ENCODE measurements around the gene OR6B2.

- PRO-cap = no peak
These were observed 126.6 kb downstream of the HDAC4 start for GRCh38 chr2:239274190-239274626.

GRCh38 chr2:239276254-239277586 is 124.1 kb downstream of the HDAC4 start:
- PRO-cap = no peak

GRCh38 chr2:239310888-239311713 is 89.7 kb downstream of the HDAC4 start:
- PRO-cap = no peak

GRCh38 chr2:239316949-239317829 is 83.6 kb downstream of the HDAC4 start:
- PRO-cap = unidirectional peak, plus-strand start at chr2:239317352

DNA sequence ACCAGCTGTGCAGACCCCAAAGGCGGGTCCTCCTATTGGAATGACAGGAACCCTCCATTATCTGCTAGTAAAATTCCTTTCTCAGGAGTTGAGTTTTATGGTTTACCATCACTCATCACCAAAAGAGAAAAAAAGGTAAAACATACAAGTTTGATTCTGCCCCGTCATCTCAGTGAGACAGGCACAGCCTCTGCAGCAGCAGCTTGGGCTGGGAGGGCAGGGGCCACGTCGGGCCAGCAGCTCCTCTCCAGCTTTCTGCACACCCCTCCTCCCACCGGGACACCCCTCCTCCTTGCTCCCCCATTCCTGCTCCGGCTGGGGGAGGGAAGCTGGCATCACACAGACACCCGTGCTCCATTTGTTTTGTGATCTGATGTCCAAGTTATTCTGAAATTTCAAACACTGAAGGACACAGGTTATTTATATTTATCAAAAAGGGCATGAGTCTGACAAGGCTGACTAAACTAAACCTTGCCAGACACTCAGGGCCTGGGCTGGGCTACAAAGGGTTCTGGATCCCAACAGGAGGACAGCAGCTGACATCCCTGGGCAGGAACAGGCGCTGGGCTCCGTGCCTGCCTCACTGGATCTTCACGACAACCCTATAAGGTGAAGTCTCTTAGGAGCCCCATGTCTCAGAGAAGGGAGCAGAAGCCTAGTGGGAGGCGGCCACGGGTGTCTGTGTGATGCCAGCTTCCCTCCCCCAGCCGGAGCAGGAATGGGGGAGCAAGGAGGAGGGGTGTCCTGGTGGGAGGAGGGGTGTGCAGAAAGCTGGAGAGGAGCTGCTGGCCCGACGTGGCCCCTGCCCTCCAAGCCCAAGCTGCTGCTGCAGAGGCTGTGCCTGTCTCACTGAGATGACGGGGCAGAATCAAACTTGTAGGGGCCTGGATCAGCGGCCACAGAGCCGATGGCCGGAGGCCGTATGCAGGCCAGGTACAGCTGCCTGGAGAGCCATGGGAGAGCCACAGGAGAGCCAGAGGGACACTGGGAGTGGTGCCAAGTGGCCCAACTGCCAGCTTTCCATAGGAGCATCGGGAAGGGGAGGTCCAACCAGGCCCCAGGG is 71.3 kb downstream of the HDAC4 start:
- PRO-cap = no peak

DNA sequence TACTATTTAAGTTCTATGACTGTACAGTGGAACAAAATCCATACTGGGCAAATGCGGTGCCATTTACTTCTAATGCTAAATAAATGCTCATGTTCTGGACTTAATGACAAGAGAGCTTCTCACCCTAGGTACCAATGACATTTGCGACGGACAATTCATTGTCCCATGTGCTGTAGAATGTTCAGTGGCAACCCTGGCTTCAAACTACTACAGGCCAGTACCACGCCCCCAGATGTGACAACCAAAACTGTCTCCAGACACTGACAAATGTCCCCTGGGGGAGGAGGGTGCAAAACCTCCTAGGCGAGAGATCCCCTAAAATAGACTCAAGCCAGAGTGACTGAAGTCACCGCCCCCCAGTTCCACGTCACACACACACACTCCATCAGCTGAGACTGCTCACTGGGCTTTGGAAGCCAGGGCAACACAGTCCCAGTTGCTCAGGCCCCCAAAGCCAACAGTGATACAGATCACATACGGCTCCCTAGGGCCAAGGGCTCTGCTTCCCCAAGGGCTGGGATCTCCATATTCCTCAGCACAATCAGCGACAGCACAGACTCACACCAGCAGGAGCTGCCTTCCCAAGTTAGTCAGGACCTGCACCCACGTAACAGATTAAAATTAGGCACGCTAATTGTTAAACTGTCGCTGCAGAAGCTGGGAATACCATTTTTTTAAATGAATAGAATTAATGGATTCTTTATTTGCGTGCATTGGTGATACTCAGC is 19.1 kb downstream of the HDAC4 start:
- PRO-cap = no peak

DNA sequence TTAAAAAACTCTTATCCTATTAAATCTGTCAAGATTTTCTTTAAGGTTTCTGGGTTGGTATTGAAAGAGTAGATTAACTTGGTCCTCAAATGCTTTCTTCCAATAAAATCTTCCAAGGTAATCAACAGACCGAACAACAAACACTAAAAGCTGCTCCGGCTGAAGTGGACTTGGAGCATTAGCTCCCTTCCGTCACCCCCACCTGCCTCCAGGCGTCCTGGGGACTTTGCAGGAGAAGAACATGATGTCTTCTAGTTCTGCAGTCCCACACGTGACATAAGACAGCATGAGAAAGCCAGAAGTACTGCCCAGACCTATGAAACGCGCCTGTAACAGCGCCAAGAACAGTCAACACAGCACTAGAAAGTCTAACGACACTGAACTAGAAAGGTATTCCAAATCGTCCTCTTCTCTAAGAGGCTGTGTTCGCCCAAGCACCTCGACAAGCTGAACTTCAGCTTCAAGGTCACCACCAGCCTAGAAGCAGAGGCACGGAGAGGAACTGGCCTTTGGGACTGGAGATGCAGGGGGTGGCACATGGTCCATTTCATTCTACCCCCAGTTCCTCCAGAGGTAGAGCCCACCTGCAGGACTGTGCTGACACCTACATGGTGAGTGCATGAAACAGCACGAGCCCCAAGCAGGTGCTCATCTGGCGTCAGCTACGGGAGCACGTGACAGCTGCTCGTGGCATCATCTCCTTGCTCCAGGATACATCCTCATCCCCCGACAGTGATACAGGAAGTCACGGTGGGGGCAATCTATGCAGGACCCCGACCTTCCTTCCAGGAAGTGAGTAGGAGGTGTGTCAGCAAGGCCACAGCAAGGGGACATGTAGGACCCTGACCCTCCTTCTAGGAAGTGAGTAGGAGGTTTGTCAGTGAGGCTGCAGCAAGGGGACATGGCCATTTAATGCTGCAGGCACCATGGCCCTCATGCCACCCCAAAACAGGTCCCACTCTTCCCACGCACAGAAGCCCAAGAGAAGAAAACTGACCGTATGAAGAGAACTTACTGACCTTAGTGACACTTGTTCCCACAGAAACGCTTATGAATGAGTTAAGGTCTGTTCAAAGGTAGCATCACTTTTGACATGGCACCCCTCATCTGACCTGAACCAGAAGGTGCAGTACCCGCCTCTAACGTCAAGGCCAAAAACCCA is 3.7 kb downstream of the HDAC4 start:
- PRO-cap = no peak

DNA sequence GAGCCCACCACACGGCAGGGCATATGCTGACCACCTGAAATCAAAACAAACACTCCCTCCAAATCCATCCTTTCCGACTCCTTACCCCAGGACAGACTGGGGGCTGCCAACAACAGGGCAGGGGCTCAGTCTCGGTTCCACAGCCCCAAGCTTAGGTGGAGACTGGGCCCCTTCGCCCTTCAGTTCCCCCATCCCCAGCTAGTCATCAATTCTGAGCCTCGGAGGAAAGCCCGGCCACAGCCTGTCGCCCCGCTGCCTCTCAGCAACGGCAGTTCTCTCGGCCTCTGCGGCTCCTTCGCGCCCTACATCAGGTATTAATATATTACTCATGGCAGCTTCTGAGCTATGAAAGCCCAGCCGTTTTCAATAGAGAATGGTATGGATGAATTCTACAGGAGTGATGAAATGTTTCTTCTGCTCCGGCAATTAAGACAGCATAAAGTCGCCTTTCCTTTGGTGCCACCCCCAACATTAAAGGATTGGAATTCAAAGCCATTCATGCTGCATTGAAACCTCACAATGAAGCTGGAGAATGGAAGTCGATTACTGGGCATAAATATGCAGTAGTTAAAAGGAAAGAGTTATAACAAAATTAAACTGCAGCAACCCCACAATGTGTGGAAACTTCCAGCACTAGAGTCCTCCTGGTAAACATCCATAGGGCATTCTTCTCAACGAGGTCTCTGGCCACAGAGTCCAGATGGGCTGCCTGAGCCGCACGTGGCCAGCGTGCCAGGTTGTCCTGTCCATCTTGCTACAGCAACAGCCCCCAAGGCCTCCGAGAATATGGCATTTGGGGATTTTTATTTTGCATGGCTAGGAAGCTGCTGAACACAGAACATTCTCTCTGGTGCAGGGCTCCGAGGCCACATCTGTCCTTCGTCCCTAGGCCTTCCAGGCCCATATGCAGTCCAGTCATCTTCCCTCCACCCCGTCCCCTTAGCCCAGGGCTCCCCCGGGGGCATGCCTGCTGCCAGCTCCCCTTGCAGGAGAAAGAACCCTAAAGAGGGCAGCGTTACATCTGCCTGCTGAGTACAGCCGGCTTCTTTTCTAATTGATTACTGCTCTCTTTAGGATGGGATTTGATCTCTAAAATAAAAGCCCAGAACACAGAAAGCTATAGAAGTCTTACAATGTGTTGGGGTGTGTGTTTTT is 2.6 kb downstream of the HDAC4 start:
- PRO-cap = no peak

DNA sequence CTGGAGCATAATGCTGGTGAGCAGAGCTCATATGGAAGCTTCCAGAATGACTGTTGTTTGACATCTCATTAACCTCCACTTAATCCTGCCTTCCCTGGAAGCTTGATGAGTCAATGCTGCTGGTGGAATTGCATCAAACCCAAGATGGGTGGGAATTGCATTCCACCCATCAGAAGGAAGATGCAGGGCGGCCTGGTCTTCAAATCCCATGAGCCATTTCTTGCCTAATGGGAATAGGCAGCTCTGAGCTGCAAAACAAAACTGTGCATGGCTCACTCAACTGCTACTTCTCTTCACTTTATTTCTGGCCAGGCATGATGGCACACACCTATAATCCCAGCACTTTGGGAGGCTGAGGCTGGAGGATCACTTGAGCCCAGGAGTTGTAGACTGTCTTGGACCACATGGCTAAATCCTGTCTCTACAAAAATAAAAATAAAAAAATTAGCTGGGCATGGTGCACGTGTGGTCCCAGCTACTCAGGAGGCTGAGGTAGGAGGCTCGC is 283.7 kb upstream of the HDAC4 start:
- PRO-cap = no peak

- PRO-cap = no peak
These were observed 68.4 kb downstream of the NDUFA10 start for GRCh38 chr2:239956638-239957165.

- PRO-cap = no peak
These were observed 27.2 kb downstream of the NDUFA10 start for GRCh38 chr2:239997958-239998417.

- PRO-cap = no peak
These were observed at the start of gene OR6B2 for GRCh38 chr2:240030319-240030865. OR6B2 (minus strand) TSS chr2:240030429.

DNA sequence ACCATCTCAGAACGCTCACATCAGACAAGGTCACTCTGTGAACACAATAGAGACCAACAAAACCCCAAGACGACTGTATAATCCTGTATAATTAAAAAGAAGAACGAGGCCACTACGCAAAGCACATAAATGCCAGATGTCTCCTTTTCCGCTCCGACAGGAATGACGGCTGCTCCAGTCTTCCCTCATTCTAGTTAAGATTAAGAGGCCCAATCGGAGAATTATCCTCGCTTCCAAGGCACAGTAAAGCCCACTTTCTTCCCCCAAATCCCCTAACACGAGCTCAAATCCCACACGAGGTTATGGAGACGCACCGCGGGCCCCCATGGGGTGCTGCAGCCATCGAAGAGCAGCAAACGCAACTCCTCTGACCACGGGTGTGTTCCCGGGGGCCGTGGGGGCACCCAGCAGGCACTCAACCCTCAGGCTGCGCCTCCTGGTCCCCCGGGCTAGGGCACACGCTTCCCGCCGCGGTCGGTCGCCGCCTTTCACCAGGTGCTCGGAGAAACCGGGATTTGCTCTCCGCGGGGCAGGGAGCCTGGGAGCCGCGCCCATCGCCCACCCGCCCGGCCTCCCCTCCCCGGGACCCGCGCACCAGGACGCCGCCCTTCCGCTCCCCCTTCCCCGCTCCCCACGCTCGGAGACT is 425 bp downstream of the COPS9 start:
- PRO-cap = no peak

- PRO-cap = no peak
These were observed 103.9 kb upstream of the OTOS start for GRCh38 chr2:240244453-240244729.

DNA sequence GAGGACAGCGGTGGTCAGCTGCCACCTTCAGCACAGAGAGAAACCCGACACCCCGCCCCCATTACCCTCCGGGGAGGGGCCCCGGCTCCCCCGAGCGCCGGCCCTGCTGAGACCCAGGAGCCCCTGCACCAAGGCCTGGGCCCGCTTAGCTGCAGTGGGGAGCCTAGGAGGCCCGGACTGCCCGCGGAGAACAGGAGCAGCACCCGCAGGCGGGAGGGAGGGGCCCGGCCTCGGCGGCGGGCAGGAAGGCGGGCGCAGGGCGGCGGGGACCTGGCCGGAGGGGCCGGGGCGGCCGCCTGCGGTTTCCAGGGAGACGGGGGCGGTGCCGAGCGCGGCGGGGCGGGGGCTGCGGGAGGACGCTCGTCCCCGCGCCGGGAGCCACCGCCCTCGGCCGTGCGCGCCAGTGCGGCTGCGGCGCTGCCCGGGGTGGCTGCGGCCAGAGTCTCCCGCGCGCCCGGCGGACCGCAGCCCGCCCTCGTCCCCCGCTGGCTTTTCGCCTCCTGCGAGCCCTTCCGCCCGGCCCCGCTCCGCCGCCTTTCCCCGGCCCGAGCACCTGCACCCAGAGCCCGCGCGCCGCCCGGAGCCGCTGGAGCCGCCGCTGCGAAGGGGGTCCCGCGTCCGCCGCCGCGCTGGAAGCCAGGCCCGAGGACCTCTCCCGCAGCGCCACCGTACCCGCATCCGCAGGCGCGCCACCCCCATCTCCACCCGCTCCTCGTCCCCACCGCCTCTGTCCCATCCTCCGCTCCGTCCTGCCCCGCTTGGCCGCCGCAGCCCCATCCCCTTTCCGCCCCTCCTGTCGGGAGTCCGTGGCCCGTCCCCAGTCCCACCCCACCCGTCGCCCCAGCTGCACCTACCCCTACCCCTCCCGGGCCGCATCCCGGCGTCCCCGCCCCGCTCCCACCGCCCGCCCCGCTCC is 17.2 kb downstream of the GPC1 start:
- PRO-cap = unidirectional peak, plus-strand start at position 403 of the sequence

DNA sequence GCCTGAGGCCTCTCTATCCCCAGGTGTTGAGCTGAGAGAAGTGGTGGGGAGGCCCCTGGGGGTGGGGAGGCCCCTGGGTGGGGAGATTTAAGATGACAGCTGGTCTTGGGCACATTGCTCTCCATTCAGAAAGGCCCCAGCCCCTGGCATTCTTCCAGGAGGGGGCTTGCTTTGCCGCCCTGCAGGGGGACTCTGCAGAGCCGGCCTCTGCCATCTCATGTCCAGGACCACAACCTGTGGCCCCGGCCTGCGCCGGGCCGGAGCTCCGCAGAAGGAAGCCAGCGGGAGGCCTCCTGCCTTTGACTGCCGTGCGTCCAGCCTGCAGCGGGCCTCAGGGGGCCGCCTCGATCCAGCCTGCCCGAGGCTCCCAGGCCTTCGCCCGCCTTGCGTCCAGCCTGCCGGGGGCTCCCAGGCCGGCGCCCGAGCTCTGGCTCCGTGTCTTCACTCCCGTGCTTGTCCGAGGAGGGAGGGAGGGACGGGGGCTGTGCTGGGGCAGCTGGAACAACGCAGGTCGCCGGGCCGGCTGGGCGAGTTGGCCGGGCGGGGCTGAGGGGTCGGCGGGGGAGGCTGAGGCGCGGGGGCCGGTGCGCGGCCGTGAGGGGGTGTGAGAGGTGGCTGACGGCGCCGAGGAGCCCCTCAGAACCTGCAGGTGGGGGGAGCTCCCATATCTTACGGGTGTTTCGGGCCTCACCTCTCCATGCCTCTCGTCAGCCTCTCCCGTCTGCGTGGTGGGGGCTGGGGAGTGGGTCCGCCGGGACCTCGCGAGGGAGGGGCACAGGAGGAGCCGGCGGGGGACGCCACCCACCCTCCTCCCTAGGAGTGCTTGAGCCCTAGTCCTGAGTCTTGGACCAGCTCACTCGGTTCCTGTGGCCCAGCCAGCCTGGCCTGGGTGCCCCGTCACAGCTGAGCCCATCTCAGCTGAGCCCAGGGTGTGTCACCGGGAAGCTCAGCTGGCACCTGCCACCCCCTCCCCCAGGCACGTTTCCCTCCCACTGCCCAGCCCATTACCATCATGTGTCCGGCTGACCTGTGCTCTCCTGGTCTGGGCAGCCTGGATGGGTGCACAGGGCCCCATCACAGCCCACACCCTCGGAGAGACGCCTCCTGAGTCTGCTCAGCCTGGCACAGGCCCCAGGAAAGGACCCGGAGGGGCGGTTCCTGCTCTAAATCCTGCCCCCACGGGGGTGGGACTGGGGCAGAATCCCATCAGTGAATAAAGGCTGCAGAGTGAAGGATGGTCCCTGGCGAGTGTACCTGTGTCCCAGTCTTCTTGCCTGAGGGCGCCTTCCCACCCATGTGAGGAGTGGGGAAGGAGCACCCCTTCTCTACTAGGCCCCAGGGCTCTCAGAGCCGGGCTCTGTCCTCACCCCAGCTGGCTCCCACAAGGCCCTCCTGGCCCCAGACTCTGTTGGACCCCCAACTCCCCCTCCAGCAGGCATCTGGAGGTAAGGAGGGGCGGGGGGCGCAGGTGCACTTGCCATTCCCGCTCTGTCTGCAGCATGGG is 20.7 kb downstream of the GPC1 start:
- PRO-cap = no peak

GRCh38 chr2:240465338-240466598 is 30.3 kb downstream of the GPC1 start:
- PRO-cap = no peak

GRCh38 chr2:240567686-240568279 is 501 bp upstream of the RNPEPL1 start:
- PRO-cap = bidirectional peak, plus-strand start at chr2:240568223, minus-strand start at chr2:240568005

DNA sequence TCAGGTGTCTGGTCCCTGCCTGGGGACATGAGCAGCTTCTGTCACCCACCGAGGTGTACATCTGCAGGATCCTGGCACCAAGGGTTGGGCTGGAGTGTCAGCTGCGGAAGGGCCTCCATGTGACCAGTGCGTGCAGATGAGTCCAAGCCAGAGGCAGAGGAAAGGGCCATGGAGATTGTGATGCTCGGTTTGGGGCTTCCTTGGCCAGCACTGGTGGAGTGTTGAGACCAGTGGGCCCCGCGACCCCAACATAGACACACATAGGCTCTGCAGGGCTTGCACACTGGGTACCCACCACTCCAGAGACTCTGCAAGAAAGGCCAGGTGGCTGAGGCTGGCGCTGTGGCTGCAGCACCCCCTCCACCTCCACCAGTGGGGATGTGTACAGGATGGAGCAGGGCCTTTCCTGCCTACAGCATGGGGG is 1.1 kb downstream of the RNPEPL1 start:
- PRO-cap = no peak

DNA sequence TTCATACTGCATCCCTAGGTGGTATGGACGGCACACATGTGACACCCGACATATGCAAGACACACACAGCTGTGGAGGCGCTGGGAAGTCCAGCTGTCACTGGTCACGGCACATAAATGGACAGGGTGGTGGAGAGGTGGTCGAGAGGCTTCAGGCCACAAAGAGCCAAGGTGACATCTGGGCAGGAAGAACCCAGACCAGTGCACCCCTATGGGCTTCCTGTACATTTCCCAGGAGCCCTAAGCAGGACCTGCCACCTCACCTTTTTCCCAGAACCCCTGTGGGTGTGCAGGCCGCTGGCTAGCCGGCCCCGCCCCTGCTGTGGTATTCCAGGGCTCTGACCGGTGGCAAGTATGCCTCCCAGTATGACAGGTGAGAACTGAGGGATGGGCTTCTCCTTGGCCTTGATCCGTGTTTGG is 1.5 kb downstream of the RNPEPL1 start:
- PRO-cap = no peak

Data from gallbladder (tissue), 1 donor.